A549 (cell line): ENCODE measurements around the gene TM9SF2.

DNA sequence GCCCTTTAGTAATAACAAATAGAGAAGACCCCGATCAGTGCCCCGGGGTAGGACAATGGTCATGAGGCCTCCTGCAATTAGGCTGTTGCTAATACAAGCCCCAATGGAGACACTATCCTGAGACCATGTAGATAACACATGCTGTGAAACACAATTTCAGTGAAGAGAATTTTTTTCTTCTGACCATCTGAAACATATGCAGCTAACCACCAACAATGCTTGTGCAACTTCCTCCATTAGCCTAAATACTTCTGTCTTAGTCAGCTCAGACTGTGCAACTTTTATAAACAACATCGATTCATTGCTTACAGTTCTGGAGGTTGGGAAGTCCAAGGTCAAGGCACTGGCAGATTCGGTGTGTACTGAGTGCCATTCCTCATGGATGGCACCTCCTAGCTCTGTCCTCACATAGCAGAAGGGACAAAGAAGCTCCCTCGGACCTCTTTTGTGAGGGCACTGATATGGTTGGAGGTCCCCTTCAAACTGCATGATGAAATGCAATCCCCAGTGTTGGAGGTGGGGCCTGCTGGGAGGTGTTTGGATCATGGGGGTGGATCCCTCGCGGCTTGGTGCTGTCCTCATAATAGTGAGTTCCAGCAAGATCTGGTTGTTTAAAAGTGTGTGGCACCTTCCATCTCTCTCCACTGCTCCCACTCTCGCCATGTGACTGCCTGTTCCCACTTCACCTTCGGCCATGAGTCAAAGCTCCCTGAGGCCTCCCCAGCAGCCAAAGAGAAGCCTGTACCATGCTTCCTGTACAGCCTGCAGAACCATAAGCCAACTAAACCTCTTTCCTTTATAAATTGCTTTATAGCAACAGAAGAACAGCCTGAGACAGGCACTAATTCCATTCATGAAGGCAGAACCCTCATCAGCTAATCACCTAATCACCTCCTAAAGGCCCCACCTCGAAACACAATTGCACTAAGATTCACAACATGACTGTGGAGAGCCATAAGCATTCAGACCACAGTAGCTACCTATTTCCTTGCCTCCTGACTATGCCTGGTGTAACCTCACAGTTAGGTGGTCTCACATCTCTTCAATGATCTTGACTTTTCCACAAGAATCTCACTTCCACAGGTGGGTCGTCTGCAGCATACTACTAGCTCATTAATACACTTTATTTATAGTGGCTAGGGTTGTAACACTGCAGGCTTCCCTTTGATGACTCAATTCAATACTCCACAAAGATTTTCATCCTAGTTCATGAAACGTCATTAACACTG lies 27.5 kb downstream of the STK24 start:
- PRO-cap: no peak
CAGE:
- cytosol, long polyA plus RNA: no peak
- long polyA plus RNA: no peak
- nucleus, long polyA plus RNA: no peak

- PRO-cap: no peak
CAGE:
- cytosol, long polyA plus RNA: no peak
- long polyA plus RNA: no peak
- nucleus, long polyA plus RNA: no peak
These were observed 8.8 kb downstream of the STK24 start for GRCh38 chr13:98568211-98568442.

- PRO-cap: no peak
CAGE:
- cytosol, long polyA plus RNA: no peak
- long polyA plus RNA: no peak
- nucleus, long polyA plus RNA: no peak
These were observed 15.4 kb upstream of the STK24 start for GRCh38 chr13:98592291-98592737.

DNA sequence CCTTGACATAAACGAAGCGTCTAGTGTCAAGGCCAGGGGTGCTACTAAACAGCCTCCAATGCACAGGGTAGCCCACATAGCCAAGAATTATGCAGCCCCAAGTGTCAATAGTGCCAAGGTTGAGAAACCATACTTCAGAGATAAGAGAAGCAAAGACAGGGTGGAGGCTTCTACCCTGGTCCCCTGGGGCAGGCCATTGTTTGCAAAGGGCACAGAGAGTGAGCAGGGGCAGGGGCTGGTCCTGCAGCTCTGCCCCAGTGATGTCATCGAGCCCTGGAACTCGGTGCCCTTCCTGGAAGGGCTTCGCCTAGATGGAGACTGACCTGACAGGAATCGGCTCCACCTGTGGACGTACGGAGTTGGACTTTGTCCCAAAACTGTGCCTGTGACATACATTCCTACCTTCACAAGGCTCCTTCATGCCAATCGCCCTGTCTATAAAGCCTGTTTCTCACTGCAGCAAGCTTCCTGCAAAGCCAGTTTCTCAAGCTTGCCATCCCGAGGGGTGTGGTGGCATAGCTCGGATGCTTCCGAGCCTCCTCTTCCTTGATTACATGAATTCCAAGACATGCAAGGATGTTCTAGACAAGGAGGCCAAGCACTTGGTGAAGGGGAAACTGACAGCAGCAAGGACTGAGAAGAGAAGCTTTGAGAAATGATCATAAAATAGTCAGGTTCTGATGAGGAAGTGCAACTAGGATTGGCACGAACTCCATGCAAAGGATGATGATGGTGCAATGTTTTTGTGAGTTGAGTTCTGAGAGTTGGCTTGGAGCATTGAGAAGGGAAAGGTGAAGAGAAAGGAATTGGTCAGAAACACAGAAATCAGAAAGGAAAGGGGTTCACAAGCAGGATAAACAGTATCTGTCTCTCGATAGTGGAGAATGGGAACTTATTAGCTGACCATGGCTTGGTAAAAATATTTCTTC lies 73.6 kb upstream of the STK24 start:
- PRO-cap: no peak
CAGE:
- cytosol, long polyA plus RNA: no peak
- long polyA plus RNA: no peak
- nucleus, long polyA plus RNA: no peak

GRCh38 chr13:98809202-98809515 lies 56.7 kb upstream of the SLC15A1 start:
- PRO-cap: no peak
CAGE:
- cytosol, long polyA plus RNA: no peak
- long polyA plus RNA: no peak
- nucleus, long polyA plus RNA: no peak

- PRO-cap: no peak
CAGE:
- cytosol, long polyA plus RNA: no peak
- long polyA plus RNA: no peak
- nucleus, long polyA plus RNA: no peak
These were observed 96.1 kb downstream of the DOCK9 start for GRCh38 chr13:98881685-98882164.

DNA sequence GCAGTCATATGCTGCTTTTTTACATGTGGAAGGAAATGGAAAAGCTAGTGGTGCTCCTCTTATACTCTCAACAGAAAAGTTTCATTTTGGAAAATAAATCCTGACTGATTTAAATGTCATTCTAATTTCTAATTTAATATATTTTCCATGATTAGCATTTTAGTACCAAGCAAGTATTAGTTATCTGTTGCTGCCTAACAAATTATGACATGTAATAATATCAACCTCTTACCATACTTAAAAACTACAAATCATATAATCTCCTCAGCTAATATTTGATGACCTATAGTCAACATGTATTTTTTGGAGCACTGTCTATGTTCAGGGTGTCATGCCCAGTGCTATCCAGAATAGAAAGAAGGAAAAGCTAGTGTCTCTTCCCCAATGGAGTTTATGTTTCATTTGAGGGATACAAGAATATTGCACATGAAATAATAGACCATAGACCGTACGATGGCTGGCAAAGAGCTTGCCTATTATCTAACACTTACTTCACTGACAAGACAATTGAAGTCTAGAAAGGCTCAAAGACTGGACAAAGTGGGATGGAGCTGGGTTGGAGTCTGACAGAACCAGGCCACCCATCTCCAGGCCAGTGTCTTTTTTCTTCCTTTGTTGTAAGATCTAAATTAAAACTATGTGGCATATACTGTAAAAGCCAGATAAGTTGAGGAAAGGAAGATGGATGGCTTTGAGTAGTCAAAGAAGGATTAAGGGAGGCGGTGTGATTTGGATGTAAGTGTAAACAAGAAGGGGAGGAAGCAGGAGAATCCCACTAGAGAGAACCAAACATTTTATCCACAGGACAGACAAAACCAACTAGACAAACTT lies 18.4 kb downstream of the GPR183 start:
- PRO-cap: no peak
CAGE:
- cytosol, long polyA plus RNA: no peak
- long polyA plus RNA: no peak
- nucleus, long polyA plus RNA: no peak

GRCh38 chr13:99382200-99383188 lies 75.3 kb upstream of the GPR183 start:
- PRO-cap: no peak
CAGE:
- cytosol, long polyA plus RNA: no peak
- long polyA plus RNA: no peak
- nucleus, long polyA plus RNA: no peak

- PRO-cap: no peak
CAGE:
- cytosol, long polyA plus RNA: no peak
- long polyA plus RNA: no peak
- nucleus, long polyA plus RNA: no peak
These were observed 79.0 kb upstream of the TM9SF2 start for GRCh38 chr13:99422249-99422770.

DNA sequence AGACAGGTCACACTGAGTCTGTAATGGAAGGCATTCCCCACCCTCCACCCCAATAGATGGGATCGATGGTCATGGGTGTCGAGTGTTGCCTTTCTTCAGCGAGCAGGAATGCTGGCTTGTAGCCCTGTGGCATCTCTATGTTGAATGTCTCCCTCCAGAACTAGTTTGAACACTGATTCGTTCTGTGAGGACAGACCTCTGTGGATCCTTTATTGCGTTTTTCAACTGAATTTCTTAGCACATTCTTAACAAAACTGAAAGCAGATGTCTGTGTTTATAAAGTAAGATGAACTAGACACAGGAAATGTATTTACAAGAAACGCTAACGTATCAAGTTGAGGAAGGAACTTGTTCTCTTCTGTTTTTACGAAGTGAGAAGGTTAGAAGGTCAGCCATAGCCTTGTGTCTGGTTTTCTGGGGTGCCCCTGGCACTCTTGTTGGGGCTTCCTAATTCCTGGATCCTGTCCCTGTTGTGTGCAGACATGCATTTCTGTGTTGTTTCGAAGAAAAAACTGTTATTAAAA lies 36.8 kb upstream of the TM9SF2 start:
- PRO-cap: no peak
CAGE:
- cytosol, long polyA plus RNA: no peak
- long polyA plus RNA: no peak
- nucleus, long polyA plus RNA: no peak

DNA sequence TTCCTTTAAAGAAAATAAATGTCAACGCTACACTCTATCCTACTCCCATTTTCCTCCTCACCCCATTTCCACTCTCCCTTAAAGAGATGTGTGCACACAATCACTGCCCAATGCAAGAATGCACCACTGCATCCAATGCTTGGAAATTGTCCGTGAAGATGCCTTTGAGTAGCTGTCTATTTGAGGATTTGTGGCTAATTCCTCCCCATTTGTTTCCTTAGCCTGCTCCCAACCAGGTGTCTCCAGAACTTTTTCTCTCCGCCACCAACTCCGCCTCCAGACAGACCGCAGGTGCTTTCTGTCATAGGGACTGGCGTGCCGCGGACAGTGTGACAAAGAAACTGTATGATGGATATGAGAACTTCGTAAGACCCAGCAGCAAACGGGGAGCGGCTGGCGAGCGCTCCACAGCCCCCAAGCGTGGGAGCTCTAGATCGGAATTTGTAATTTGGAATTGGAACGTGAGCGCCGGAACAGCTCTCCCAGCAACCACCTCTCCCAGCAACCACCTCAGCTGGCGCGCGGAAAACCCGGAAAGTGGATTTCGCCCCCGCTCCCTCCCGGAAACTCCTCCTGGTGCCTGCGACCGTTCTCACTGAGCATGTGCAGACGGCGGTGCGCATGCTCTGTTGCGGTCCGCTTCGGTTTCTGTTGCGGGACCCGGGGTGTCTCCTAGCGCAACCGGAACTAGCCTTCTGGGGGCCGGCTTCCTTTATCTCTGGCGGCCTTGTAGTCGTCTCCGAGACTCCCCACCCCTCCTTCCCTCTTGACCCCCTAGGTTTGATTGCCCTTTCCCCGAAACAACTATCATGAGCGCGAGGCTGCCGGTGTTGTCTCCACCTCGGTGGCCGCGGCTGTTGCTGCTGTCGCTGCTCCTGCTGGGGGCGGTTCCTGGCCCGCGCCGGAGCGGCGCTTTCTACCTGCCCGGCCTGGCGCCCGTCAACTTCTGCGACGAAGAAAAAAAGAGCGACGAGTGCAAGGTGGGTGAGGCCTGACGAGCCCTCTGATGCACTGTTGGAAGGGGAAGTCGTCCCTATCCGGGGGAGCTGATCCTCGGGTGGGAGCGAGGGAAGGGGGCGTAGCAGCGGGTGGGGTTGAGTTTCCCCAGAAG lies at the start of gene TM9SF2:
Gene TM9SF2, plus strand, starts transcription at position 675 of the 1,111 bp plus-strand sequence.
- PRO-cap: no peak
CAGE:
- cytosol, long polyA plus RNA: start-site peak on the plus strand centred at position 666 of the sequence, 117 bp wide, 1,083 and 442 reads in 2 replicates
- long polyA plus RNA: start-site peak on the plus strand centred at position 664 of the sequence, 89 bp wide, 1,083 and 416 reads in 2 replicates
- nucleus, long polyA plus RNA: start-site peak on the plus strand centred at position 675 of the sequence, 111 bp wide, 2,894 and 2,880 reads in 2 replicates

DNA sequence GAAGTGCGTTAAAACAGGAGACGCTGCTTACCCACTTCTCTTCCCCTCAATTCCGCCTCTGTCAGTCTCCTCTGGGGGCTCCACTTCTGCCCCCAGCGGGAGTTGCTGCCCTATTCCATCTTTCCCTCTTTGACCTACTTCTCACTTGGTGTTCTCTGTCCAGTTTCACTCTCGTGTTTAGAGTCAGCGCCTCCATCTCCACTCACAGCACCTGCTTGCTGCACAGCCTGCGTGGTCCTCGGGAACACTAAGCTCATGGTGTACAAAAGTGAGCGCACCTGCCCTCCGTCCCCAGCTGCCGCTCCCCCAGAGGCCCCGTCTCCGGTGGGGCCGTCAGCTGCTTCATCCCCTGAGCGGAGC lies 40.0 kb upstream of the CLYBL start:
- PRO-cap: no peak
CAGE:
- cytosol, long polyA plus RNA: no peak
- long polyA plus RNA: no peak
- nucleus, long polyA plus RNA: no peak

DNA sequence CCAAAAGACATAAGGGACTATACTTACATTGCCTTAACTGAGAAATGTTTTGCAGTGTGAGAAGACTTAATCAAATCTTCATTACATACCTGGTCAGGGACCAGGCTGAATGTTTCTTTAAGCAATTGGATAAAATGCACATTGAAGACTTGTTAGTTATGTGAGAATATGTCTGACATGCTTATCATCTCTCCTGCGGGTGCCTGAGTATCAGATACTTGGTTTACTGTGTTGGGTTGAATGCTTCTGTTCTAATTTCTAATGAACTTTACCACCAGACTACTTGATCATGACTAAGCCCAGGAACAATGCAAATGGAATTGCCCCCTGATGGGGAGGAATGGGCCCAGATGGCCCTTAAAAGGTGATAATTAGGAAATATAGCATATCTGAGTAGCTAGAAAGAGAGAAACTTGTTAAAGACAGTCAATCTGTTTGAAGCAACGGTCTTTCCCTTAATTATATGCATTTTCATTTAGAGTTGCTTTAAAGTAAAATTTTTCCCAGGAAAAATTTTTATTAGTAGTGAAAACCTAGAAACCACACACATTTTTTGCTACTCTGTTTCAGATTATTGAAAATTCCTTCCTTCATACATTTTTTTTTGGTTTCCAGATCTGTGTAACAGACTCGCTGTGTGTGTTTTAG lies 81.3 kb downstream of the CLYBL start:
- PRO-cap: no peak
CAGE:
- cytosol, long polyA plus RNA: no peak
- long polyA plus RNA: no peak
- nucleus, long polyA plus RNA: no peak

GRCh38 chr13:99718113-99718685 lies 111.7 kb downstream of the CLYBL start:
- PRO-cap: no peak
CAGE:
- cytosol, long polyA plus RNA: no peak
- long polyA plus RNA: no peak
- nucleus, long polyA plus RNA: no peak

- PRO-cap: no peak
CAGE:
- cytosol, long polyA plus RNA: no peak
- long polyA plus RNA: no peak
- nucleus, long polyA plus RNA: no peak
These were observed 118.4 kb downstream of the CLYBL start for GRCh38 chr13:99724677-99725449.

GRCh38 chr13:99959618-99960376 lies 11.8 kb downstream of the ZIC5 start:
- PRO-cap: no peak
CAGE:
- cytosol, long polyA plus RNA: no peak
- long polyA plus RNA: no peak
- nucleus, long polyA plus RNA: no peak

DNA sequence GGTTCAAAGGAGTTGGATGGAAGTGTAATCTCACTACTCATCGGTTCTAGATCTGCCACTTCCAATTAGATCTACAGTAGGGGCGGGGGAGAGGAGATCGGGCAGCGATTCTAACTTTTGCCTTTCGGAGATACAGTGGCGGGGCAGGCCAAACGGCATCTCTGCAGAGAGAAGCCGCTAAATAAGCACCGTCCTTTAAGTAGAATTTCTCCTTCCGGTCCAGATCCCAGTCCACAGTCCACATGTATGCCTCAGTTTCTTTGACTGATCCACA lies 866 bp upstream of the ZIC5 start:
- PRO-cap: no peak
CAGE:
- cytosol, long polyA plus RNA: no peak
- long polyA plus RNA: no peak
- nucleus, long polyA plus RNA: no peak

GRCh38 chr13:99991000-99991853 lies 9.6 kb downstream of the ZIC2 start:
- PRO-cap: no peak
CAGE:
- cytosol, long polyA plus RNA: no peak
- long polyA plus RNA: no peak
- nucleus, long polyA plus RNA: no peak

DNA sequence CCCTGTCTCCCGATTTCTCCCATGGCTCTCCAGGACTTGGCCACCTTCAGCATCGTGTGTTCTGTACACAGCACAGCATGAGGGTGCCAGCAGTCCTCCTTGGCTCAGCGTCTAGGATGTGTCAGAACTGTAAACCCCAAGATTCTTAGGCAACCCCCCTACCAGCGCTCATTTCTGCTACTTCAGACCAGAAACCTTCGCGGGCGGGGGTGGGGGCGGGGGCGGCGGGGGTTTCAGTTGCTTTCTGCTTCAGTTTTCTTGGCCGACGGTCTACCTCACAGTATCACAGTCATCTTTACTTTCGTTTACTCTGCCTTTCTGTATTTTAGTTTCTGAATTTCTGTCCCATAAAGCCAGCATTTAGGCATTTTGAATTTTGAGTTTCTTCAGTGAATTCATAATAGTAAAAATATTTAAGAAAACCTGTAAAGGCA lies 82.4 kb downstream of the GGACT start:
- PRO-cap: no peak
CAGE:
- cytosol, long polyA plus RNA: no peak
- long polyA plus RNA: no peak
- nucleus, long polyA plus RNA: no peak

DNA sequence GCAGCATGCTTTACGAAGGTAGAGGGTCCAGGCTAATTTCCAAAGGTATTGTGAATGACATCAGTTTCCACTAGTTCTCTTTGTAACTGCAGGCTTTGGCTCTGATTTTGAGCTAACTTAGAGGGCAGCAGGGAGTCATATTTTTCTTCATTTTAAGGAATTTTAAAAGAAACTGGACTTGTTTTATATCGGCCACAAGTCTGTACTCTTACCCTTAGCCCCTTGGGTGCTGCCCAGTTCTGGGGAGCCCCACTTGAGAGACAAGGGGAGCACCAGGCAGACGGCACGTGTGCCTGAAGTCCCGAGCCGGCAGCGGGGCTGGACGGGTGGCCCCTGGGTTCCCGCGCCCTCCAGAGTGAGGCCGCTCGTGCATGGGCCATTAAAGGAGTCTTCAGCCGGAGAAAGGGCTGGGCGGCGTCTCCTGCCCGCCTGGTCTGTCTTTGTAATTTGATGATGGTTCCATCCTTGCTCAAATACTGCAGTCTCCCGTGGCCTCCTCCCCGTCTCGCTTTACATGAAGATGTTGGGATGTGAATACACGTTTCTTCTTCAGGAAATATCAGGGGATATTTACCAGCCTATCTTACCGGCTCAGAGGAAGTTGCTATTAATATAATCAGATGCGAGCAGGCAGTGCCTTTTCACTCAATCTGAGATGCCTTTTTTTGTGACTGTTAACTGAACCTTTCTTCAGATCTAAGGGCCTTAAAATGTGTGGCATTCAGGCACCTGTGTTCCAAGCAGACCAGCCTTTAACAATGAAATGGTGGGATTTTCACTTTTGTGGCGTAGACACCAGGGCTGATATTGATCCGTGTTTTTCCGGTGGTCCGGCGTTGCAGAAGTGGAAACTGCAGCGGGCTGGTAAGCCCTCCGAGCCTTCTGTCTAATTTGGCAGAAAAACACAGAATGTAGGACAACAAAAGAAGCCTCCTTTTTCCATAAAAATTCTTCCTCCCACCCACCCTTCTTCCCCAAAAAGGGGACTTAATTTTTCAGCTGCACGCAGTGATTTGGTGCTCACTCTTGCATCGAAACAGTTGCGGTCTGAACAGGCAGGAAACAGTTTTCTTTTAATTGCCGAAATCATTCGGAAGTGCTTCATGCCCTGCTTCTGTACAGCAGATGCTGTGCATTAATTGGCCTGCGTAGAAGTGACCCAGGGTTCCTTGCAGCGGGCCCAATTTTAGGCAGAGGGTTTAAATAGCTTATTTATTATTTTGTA lies 67.2 kb downstream of the GGACT start:
- PRO-cap: no peak
CAGE:
- cytosol, long polyA plus RNA: no peak
- long polyA plus RNA: no peak
- nucleus, long polyA plus RNA: no peak